ENCODE results near the gene NOB1.

DNA sequence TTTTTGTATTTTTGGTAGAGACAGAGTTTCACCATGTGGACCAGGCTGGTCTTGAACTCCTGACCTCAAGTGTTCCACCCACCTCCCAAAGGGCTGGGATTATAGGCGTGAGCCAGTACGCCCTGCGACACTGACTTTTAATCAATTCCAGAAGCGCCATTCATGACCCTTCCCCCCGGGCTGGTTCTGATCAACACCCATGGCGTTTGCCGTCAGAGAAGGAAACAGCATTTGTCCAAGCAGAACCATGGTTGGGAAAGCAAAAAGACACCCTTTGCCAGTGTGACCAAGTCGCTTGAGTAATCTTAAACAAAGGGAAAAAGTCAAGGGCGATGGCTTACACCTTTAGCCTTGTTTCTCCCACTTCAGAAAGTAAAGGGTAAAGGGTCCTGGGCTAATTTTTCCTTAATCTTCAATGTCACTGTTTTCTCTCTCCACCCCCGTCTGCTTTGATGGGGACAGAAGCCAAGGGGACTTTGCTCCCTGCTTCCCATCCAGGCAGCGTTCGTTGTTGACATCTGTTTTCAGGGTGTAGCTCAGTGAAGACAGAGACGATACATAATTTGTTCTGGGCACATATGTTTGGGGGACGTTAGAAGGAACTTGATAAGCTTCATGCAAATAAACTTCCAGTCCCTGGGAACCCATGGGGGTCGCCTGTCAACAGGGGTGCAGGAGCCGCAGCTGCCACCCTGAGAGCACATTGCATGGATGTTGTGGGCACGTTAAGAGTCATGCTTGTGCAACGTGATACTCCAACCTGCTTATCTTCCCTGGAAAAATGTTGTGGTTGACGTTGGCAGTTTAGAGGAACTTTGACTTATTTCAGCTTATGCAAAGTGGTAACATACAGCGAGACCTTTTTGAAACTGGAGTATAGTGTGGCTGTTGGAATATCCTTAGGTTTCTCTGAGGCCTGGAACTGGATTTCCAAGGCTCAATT lies 50.7 kb upstream of the TANGO6 start:
- CAGE, long polyA plus RNA = no peak
- RRBS = no CpG with 5 or more reads among the region's 20 CpGs

DNA sequence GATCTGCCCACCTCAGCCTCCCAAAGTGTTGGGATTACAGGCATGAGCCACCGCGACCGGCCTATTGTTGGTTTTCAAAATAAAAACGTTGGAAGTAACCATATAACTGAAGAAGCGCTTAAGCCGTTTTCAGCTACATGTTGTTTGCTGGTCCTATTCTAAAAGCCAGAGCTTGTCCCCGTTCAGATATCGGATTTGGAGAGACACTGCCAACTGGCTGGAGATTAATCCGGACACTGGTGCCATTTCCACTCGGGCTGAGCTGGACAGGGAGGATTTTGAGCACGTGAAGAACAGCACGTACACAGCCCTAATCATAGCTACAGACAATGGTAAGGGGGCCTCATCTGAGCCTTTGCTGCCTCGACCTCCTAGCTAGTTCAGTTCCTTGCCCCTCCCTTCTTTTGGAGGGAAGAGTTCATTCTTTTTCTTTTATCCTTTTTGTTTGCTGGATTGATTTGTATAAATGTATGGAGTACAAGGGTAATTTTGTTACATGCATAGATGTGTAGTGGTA lies 24.2 kb upstream of the TANGO6 start:
- CAGE, long polyA plus RNA = no peak
- RRBS = no CpG with 5 or more reads among the region's 13 CpGs

GRCh38 chr16:69109400-69109912 lies 4.0 kb downstream of the HAS3 start:
- CAGE, long polyA plus RNA = no peak
- RRBS = no CpG with 5 or more reads among the region's 31 CpGs

GRCh38 chr16:69133200-69133868 lies 885 bp downstream of the UTP4 start:
- CAGE, long polyA plus RNA = no peak
- RRBS = no CpG with 5 or more reads among the region's 6 CpGs

- CAGE, long polyA plus RNA = no peak
- RRBS = no CpG with 5 or more reads among the region's 24 CpGs
Observed at GRCh38 chr16:69481903-69483180, 57.9 kb downstream of the CYB5B start.

- CAGE, long polyA plus RNA = no peak
- RRBS = under 1% methylated on average over 12 of the region's 59 CpGs
Observed at GRCh38 chr16:69754386-69755342, at the start of gene NOB1. Gene NOB1 (minus strand): TSS chr16:69754926.

- CAGE, long polyA plus RNA = no peak
- RRBS = no CpG with 5 or more reads among the region's 10 CpGs
Observed at GRCh38 chr16:69926670-69927191, 24.4 kb upstream of the CLEC18A start.

- CAGE, long polyA plus RNA = no peak
- RRBS = no CpG with 5 or more reads among the region's 7 CpGs
Observed at GRCh38 chr16:70026272-70026765, 75.2 kb downstream of the CLEC18A start.

- CAGE, long polyA plus RNA = no peak
- RRBS = no CpG with 5 or more reads among the region's 8 CpGs
Observed at GRCh38 chr16:70131940-70132648, 18.0 kb downstream of the PDPR start.

DNA sequence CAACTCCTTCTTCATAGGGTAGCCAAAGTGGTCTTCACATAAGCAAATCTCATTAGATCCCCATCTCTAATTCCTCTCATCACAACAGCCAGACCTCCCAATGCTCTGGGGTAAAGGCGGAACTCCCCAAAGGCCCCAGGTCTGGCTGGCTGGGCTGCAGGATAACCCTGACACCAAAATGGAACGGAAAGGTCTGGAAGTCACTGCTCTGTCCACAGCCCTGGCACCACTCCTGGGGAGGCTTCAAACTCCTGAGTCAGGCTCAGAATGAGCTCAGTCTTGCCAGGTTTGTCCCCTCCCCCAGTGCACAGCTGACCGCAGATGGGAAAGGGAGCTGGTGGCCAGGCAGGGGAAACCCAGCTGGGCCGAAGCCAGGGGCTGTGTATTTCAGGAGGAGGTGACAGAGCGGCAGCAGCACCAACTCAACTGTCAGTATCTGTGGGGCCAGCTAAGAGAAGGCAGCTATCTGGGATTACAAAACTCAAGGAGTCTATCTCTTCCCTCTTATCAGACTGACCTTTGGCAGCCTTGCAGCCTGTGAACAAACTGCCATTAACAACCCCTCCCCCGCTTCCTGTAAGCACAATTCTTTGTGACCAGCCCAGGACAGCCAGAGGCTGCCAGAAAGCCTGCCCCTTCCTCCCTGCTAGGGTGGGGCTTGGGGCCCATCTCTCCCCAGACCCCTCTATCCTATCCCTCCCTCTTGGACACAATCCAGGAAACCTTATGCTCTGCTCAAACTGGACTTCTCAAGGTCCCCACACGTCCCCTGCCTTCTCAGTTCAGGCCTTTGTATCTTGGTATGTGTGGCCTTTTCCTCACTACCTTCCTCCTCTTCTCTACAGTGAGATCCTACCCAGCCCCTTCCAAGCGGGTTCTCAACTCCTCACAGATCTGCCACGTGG lies 10.7 kb downstream of the ST3GAL2 start:
- CAGE, long polyA plus RNA = no peak
- RRBS = no CpG with 5 or more reads among the region's 9 CpGs

GRCh38 chr16:70432415-70433140 lies 6.3 kb downstream of the ST3GAL2 start:
- CAGE, long polyA plus RNA = no peak
- RRBS = no CpG with 5 or more reads among the region's 12 CpGs

GRCh38 chr16:70450238-70450557 lies 4.2 kb upstream of the FCSK start:
- CAGE, long polyA plus RNA = no peak
- RRBS = no CpG with 5 or more reads among the region's 6 CpGs

DNA sequence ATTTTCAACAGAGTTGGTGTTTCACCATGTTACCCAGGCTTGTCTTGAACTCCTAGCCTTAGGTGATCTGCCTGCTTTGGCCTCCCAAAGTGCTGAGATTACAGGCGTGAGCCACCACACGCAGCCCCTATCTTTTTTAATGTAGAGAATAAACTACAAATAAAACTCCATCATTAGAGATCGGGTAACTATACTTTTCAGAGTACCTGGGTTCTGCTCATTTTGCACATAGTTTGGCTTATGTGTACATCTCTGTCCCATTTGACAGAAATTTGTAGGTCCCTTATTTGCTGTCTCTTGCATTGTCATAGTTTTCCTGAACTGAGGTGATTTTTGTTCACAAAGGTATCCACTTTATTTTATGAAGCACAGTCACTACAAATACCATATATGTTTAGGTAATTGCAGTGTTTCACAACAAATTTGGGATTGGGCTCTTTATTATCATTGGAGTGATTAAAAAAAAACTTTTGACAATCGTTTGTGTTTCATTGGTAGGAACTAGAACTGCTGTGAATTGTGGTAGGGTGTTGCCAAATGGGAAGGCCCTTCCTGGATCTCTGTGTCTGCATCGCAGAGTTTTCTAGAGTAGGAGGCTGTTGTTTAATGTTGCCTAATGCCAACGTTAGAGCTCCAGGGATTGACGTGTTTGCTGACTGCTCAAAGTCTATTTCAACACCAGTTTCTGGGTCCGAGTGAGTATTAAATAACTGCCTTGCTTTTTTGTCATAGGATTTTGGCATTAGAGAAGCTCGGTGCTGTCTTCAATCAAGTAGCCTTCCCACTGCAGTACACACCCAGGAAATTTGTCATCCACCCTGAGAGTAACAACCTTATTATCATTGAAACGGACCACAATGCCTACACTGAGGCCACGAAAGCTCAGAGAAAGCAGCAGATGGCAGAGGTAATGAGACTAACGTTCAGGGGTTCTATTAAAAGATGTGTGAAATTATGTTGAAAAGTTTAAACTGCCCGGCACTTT lies 39.8 kb downstream of the SF3B3 start:
- CAGE, long polyA plus RNA = no peak
- RRBS = no CpG with 5 or more reads among the region's 13 CpGs

- CAGE, long polyA plus RNA = no peak
- RRBS = no CpG with 5 or more reads among the region's 7 CpGs
Observed at GRCh38 chr16:70602916-70603115, 43.5 kb upstream of the IL34 start.

- CAGE, long polyA plus RNA = no peak
- RRBS = no CpG with 5 or more reads among the region's 14 CpGs
Observed at GRCh38 chr16:70673851-70674653, 11.8 kb downstream of the MTSS2 start.

DNA sequence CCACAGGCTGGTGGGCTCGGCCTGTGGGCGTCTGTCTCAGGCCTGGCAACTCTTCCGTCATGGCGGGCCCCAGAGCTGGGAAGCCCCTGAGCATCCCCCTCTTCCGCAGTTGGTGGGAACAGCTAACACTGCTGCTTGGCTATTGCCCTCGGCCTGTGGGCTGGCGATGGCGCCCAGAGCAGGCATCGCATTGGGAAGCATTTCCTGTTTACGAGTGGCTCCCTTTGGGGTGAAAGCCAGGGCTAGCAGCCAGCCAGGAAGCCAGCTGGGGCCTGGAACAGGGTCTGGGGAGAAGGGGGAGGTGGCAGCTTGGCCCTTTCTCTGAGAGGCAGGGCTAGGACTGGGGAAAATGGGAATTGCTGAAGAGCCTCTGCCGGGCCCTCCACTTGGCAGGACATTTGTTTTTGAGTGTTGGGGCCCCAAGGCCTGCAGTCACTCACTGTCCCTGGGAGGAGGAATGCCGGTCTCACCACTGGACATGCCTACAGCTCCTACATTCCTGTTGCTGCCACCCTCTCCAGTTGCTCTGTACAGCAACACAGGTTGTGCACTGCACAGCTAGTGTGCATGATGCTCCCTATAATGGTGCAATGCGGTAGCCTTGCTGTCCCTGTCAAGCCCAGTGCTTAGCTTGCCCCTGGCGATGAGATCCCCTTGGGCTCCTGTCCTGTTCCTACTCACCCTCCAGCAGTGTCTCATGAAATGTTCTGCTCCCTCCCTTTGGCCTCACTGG lies 2.5 kb upstream of the MTSS2 start:
- CAGE, long polyA plus RNA = no peak
- RRBS = 21% methylated on average over 2 of the region's 14 CpGs

DNA sequence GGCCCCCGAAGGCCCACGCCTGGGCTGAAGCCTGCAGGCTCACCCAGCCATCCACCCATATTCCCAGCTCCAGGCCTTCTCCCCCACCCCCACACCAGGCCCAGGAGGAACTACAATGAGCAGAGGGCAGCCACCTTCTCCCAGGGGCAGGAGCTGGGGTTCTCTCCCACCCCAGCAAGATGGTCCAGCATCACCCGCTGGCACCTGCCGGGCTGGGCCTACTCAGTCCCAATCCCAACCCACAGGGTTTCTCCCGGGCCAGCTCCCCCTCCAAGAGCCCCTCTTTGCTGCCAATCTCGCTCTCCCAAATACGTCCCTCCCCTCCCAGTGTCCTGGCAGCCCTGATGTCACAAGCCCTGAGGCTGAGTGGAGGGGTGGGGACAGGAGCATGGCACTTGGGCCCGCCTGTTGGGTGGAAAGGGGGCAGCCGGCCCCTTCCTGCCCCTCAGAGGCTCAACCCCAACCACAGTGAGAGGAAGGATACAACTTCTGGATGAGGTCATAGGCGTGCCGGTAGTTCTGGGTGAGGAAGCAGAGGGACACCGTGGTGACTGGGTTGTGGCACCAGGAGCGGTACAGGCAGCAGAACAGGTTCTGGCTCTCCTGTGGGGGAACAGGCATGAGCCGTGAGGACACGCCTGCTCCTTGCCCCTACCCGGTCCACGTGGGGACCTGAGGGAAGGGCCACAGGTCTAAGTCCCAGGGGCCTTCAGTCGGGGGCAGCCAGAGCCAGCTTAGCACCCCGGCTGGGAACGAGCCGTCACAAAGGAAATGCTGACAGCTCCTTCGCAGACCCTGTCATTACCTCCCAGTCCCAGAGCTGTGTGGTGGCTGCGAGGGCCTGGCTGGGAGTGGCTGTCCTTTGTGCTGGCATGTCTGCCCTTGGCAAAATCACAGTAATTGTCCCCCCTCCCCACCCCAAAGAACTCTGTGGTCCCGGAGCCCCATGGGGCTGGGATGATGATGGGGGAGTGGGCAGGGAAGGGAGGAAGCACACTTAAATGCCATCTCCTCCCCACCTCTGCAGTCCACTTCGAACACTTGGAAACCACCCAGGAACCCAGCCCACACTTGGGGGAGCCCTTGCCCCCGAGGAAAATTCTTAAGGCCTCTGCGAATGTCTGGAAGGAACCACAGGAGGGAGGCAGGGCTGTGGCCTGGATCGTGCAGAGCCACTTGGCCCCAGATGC lies 11.2 kb upstream of the MTSS2 start:
- CAGE, long polyA plus RNA = no peak
- RRBS = 8% methylated on average over 3 of the region's 28 CpGs

DNA sequence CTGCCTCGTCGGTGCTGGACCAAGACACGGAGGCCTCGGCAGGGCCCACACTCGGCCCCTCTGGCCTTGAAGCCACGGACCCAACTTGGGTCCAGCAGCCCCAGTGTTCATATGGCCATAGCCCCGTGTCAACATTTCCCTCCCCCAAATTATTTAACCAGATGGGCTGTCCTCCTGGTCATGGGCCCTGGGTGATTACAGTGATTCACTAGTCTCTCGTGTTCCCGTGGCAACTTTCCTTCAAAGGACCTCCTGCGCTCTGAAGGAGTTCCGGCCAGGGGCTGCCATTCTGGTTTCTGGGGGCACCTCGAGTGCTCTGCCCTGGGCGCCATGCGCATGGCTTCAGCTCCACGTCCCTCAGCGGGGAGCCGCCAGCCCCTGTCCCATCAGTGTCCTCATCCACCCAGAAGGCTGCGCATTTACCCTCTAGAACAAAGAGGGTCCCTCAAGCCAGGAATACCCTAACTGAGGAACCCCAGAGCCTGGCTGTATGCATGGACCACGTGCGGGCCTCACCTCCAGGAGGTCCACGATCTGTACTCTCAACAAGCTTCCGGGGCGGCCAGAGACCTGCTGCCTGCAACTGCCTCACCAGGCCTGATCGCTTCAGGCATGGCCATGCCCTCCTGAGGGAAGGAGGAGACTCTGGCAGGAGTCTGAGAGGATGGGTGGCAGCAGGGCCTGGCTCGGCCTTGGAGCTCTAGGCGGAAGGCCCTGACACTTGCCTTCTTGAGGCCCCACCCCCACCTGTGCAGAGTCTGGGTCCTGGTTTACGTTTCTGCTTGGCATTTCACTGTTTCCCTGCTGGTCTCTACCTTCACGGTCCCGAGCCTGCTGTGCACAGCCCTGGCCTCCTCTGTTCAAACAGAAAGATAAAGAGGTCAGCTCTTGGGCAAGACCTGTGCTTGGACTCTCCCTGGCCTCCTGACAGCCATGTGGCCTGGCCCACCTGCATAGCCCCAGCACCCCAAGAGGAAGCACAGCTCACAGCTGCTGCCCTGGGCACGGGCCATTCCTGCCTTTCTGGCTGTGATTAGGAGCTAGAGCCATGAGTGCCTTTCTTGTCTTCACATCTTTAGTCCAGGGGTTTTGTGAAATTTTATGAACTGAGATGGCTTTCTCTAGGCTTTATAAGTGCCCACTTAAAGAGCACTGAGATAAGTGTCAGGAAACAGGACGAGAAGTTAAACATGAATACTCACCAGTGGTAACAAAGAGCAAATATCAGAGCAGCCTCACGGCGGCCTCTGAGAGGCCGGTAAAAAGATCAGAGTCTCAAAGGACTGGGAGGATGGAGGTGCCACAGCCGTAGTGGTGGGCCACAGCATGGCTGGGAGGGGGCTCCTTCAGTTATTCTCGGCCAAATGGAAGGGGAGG lies 25.3 kb upstream of the MTSS2 start:
- CAGE, long polyA plus RNA = no peak
- RRBS = no CpG with 5 or more reads among the region's 36 CpGs

DNA sequence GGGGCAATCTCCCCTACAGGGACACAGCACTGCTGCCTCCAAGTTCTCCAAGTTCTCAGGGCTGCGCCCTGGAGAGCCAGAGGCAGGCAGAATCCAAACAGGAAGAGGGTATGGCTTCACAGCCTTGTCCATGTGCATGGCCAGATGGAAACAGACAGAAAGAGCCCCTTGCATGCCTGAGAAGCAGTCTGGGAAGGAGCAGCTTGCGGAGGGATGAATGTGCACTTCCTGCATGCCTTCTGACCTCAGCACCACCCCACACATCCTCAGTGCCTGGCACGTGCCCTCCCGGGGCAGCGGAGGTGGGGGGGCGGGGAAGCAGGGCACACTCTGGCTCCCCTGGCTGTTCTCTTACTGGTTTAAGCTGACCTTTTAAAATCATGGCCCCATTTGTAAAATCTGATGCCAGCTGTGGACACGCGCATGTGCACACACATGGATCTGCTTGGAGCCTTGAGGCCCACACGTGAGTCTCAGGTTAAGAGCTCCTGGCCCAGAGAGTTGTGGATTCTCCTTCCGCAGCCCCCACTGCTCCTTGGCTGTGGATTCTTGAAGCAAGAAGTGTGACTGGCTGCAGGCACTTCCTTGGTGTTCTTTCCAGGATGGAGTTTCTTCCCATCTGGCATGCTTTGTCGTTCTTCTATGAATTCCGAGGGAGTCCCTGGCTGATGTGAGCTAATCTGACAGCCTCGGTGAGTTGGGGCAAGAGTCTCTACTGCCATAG lies 55.4 kb upstream of the MTSS2 start:
- CAGE, long polyA plus RNA = no peak
- RRBS = no CpG with 5 or more reads among the region's 13 CpGs

DNA sequence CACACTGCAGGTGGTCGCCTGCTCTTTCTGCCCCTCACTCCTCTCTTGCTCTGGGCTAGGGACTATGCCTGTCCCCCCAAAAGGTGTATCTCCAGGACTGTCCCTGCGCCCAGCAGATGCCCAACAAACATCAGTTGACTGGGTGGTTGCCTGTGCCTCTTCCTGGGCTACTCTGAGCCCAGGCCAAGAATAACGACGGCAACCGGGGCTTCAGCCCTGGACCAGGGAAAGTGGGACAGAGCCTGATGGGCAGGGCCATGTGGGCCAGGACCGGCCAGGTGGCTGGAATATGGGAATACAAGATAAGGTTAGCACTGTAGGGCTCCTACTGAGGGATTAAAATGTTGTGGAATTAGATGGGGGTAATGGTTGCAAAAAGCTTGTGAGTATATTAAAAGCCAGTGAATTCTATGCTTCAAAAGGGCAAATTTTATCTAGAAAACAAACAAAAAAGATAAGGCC lies 55.3 kb downstream of the VAC14 start:
- CAGE, long polyA plus RNA = no peak
- RRBS = 100% methylated on average over 2 of the region's 6 CpGs

All from mammary epithelial cell (primary cell).